Vermiform appendix (tissue), 1 donor: ENCODE results near the genes NDUFB10 and SYNGR3.

DNA sequence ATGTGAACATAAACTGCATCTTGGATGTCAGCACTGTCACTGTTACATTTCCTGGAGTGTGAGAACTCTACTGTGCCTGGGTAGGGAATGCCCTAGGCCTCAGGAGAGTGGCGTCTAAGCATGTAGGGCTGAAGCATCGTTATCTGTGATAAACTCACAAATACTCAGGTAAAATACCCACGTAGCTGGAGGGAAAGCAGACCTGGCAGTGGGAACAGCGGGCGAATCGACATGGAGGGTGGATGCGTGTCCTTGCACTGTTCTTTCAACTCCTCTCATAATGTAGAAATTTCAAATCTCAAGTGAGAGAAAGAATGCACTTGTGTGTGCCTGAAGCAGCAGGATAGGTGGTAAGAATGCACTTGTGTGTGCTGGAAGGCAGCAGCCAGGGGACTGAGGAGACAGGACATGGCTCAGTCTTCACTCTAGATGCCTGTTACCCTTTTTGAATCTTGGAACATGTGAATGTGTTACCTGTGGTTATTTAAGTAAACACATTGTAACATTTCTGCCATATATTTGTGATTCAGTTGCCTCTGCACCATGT lies 10.4 kb downstream of the IFT140 start:
- PRO-cap = no peak

DNA sequence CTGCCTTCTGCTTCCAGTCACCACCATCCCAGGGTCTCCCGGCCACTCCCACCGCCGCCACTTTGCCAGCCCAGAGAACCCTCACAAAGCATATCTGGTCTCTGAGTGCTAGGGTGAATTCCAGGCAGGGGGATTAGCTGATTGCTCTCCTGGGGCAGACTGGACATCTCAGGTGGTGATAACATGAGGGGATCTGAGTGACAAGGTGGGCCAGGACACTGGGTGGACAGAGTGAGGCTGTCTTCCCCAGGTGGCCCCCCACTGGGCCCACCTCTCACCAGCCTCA lies 6.4 kb downstream of the MAPK8IP3 start:
- PRO-cap = no peak

DNA sequence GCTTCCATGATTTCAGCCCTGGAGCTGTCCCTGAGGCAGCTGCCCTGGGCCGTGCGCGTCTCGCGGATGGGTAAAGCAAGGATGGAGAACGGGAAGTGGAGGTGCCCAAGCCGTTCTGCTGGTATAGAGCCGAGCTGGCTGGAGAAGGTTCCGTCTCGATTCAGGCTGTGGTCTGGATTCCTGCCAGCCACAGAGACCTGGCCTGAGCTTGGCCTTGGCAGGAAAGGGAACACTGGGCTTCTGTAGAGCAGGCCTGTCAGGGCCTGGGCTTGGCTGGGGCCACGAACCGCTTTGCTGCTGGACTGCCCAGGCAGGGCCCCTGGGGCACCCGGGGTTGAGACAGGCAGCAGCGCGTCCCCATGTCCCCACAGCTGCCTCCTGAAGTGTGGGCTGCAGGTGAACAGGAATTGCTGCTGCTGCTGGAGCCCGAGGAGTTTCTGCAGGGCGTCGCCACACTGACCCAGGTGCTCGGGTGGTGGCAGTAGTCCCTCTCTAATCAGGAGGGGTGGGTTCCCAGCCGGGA lies 1.0 kb upstream of the MRPS34 start:
- PRO-cap = no peak

- PRO-cap = no peak
Measured at GRCh38 chr16:1816696-1817446, 9.8 kb downstream of the HAGH start.

GRCh38 chr16:1828551-1829634 lies 1.9 kb downstream of the FAHD1 start:
- PRO-cap = no peak

DNA sequence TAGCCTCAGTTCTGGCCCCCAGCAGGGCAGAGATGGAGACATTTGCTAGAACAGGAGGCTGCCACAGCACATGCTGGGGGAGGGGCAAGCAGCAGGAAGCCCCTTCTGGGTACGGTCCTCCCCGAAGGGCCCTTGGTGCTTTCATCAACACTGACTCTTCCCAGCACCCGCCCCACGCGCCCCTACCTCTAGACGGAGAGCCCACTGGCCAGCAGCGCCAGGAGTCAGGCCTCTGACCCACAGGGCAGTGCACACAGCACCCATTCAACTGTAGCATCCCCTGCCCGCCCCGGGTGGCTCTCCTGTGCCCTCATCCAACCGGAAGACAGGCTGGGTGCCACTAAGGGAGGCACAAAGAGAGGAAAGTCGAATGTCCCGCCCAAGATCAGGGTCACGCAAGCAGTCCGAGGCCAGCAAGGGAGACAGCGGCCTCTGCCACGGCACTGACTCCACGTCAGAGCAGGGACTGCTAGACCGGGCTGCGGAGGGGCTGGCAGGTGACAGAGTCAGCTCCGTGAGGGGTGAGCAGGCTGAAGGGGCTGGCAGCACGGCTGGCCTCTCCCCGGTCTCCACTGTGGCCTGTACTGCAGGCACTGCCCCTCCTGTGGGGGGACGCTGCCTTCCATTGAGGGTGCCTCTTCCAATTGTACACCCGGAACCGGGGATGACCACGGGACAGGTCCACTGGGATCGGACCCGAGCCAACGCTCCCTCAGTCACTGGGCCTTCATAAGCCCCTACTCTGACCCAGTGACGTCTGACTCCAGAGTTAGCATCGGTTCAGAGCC lies 9.8 kb downstream of the MSRB1 start:
- PRO-cap = no peak

GRCh38 chr16:1959067-1960129 lies at the start of gene NDUFB10:
Gene NDUFB10 (plus strand): TSS chr16:1959538.
- PRO-cap = bidirectional peak, plus-strand start at chr16:1959576, minus-strand start at chr16:1959409

- PRO-cap = unidirectional peak, plus-strand start at chr16:1989970; unidirectional peak, plus-strand start at chr16:1990026; bidirectional peak, plus-strand start at chr16:1990409, minus-strand start at chr16:1990338
Measured at GRCh38 chr16:1989576-1990780, at the start of gene SYNGR3. Gene SYNGR3 (plus strand): TSS chr16:1989970.

- PRO-cap = unidirectional peak, minus-strand start at chr16:1992141
Measured at GRCh38 chr16:1991876-1992329, 2.1 kb downstream of the SYNGR3 start.

GRCh38 chr16:2039999-2040519 lies 7.6 kb downstream of the NTHL1 start:
- PRO-cap = no peak

DNA sequence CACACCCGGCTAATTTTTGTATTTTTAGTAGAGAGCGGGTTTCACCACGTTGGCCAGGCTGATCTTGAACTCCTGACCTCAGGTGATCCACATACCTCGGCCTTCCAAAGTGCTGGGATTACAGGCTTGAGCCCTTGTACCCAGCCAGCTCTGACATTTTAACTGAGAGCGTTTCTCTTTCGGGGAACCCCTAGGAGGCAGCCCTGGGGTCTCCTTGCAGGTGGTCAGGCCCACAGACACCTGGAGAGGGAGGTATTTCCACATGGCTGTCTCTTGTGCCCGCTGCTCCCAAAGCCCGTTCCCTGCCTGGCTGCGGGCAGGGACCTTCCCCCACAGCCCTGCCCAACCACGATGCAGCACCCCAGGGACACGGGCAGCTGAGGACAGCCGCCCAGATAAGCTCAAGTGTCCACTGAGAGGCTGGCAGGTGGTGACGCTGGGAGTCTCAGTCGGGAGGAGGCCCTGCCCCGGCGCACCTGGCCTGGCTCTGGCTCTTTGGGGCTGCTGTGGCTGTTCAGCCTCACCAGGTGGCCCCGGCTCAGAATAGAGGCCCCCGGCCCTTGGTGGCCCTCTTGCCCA lies 5.6 kb downstream of the NTHL1 start:
- PRO-cap = no peak

DNA sequence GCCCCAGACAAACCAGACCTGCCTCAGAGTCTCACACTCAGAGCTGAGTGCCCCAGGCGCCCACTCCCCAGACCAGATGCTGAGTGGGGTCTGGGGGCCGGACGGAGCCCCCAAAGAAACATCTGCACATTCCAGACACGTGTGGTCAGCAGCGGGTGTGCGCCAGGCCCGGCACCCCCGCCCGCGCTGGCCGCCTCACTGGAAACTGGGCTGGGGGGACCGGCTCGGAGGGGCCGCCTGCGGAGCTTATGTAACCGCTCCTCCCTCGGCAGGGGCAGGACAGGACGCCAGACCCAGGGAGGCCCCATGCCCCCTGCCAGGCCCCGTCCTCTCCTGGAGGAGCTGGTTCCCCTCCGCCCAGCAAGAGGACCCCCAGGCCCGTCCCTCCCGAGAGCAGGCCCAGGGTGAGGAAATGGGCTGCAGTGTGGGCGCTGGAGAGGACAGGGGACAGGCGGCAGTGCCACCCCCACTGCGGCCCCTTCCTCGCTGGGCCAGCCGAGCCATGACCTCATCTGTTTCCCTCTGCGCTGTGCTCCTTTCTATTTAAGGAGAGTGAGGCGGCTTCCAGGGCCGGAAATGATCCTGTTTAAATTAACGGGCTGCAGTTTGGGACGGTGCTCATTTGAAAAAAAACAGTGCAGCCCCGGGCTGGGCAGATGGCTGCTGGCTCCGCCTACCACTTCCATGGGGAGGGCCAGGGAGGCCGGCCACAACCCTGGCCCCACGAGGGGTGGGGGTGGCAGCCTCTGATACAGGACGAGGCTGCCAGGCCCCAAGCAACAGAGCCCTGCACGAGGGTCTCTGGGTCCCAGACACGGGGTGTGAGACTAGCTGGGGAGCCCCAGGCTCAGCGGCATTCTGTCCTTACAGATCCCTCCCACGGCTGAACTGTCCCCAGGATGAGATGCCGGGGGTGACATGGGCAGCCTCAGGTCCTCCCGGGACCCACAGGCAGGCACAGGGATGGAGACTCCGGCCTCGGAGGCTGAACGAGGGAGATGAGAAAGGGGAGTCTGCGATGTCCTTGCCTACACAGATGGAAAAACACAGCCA lies 10.8 kb downstream of the PKD1 start:
- PRO-cap = bidirectional peak, plus-strand start at position 635 of the sequence, minus-strand start at position 518 of the sequence

DNA sequence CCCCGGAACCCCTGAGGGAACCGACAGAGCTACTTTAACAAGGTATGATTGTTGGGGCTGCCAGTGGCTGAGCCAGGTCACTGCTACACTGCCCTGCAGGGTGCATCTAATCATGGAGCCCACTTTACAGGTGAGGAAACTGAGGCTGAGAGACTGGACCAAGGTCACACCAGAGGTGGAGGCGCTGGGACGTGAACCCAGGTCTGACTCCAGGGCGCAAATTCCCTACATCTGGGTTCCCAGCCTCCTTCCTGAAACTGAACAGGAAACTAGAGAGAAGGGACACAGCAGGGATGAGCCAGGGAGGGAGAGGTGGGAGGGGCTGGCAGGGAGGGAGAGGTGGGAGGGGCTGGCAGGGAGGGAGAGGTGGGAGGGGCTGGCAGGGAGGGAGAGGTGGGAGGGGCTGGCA lies 8.1 kb downstream of the PKD1 start:
- PRO-cap = no peak

DNA sequence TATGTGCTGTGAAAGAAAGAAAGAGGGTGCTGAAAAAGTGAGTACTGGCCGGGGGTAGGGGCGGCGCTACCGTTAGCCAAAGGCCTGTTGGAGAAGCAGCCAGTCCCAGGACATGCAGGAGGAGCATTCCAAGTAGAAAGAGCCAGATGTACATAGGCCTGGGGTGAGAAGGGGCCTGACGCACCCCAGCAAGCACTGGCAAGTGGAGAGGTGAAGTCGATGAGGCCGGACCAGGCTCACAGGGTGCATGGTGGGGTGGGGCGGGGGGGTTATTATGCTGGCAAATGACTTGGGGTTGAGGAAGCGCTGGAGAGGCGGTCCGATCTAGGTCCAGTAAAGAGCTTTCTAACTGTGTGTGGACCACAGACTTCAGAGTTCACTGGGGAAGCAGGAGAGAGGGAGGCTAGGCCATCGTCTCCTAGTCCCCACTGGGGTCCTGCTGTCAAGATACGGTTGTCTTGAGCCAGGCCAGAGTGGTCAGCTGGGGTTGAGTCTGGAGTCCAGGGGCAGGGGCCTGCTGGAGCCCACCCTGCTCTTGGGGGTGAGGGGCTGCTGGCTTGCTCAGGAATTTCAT lies 983 bp downstream of the TRAF7 start:
- PRO-cap = bidirectional peak, plus-strand start at position 372 of the sequence, minus-strand start at position 197 of the sequence

DNA sequence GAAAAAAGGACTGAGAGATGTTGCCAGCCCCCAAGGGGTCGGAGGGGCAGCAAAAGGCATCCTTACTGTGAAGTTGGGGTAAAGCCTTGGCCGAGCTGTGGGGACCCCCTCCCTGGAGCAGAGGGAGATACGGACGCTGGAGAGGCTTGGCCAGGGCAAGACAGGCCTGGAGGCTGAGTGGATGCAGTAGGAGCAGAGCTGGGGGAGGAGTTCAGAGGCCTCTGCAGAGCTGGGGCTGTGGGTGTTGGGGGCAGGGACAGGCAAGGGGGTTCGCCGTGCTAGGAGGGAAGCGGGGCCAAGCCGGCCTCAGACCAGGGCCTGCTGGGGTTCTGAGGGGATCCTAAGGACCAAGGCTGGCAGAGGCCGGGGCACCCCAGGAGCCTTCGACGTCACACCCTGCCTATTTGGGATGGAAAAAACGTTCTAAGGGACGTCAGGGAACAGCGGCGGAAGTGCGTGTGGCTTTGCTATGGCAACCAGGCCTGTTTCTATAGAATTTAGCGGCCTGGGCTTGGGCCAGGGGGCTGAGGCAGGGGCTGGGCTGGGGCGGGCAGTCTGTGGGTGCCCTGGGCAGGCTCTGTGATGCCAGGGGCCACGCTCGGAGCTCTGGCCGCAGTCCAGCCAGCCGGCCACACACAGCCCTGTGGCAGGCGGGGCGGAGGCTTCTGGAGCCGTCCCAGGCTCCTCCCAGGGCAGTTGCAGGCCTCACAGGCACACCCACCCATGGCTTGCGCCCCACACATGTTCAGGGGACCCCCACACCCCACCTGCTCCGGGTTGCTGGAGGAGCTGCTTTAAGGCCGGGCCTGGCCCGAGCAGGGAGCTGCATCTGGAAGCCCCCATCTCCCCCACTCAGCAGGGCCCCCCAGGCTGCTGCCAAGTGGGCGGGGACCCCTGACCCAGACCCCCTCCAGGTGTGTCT lies 3.7 kb downstream of the TRAF7 start:
- PRO-cap = bidirectional peak, plus-strand start at position 553 of the sequence, minus-strand start at position 342 of the sequence

- PRO-cap = bidirectional peak, plus-strand start at chr16:2161403, minus-strand start at chr16:2161180
Measured at GRCh38 chr16:2160806-2161531, 5.4 kb downstream of the TRAF7 start.

DNA sequence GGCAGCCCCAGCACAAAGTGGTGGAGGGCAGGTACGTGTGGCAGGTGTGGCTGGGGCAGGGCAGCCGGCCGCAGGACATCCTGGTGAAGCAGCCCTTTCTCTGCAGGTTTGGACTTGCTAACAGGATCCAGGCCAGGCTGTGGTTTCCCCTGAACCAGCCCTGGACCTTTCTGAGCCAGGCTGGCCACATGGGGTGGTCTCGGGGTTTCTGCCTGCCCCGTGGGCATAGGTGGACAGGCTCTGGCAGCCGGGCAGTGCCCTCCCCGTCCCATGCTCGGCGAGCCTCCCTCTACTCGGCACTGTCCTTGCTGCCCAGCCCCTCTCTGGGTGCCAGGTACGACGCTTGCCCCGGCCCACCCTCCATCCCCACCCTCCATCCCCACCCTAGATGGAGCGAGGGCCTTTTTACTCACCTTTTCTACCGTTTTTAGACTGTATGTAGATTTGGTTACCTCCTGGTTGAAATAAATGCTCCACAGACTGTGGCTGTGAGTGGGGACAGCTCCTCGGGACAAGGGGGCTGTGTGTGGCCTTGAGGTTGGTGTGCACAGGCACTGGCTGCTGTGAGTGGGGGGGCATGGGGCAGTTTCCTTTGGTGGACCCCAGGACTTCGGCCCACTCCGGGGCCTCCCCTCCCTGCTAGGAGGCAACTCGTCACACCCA lies 19.8 kb downstream of the CASKIN1 start:
- PRO-cap = no peak

GRCh38 chr16:2178306-2179296 lies 17.8 kb downstream of the CASKIN1 start:
- PRO-cap = unidirectional peak, plus-strand start at chr16:2179033

- PRO-cap = unidirectional peak, minus-strand start at chr16:2224073
Measured at GRCh38 chr16:2223750-2224471, 520 bp downstream of the E4F1 start.

DNA sequence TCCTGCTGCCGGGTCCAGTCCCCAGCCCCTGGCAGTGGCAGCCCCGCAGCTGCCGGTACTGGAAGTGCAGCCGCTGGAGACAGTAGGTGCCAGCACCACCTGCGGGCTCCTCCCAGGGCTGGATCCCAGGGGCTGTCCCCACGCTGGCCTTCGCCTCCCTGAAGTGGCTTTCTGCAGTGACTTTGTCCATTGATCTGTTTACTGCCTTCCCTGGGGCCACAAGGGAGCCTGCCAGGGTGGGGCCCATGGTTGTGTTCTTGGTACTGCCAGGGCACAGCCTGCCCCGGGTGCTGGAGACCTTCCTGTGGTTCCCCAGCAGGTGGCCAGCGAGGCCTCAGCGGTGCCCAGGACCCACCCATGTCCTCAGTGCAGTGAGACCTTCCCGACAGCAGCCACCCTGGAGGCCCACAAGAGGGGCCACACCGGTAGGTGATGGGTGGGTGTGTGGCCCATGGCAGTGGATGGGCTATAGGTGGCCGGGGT lies 2.6 kb upstream of the DNASE1L2 start:
- PRO-cap = no peak